Vein endothelial cell (primary cell): ENCODE measurements around a stretch of chr6.

GRCh38 chr6:2509700-2510177 is 241.0 kb downstream of the MYLK4 start:
- CAGE, long polyA plus RNA, result no peak

DNA sequence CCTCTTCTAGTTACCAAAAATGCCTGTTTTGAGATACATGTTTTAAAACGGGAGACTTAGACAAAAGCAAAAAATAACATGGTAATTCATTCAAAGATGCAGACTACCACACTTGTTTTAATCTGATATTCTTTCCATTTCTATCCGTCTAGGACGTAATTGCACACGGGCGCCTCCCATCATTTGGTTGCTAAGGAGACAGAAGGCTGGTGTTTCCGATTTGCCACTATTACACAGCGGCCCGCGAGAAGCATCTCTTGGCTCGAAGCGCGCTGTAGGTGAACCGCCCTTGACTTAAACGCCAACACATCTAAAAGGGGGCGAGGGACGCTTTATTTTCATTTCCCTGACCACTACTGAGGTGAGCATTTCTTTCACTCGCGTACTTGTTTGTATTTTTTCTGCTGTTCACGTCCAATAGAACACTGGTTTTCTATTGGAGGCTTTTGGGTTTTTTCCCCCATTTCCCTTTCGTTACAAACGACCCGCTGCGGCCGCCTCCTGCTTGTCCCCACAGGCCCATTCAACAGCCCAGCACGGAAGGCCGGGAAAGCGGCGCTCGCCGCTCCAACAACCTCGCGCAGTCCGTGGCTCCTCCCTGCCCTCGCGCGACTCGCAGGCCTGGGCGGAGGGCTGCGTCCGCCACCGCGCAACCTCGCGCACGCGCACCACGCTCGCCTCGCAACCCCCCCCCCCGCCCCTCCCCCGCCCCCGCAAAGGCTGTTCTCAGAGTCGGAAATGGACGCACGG is 520 bp upstream of the WRNIP1 start:
- CAGE, long polyA plus RNA, result no peak

DNA sequence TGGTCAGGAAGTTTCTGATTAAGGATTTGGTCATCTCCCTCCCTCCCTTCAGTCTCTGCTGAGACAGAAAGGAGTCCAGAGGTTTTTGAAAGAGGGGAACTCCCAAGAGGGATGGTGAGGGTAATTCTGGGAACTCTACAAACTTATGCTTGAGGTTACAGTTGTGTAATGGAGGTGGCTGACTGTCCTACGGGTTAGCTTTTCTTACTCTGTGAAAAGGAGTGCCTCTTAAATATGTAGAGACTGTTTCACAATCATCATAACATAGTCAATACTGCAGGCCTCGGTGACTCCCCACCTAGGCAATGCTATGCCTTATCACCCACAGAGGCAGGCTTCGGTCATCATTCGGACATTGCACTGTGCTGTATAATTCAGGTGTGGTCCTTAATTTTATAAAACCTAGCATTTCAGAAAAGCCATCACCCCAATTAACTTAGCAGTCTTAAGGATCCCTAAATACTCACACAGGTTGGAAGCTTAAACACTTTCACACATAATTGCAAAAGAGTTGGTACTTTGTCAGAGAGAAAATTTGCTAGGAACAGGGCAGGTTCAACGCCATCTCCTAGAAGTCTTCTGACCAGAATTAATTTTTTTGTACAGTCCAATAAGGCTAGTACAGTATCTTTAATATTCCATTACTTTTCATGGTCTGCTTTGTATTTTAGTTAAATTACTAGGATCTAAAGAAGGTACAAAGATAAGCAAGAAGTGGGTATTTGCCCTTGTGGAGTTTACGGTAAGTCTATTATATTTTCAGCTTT is 31.2 kb downstream of the SERPINB1 start:
- CAGE, long polyA plus RNA, result no peak

GRCh38 chr6:2838502-2838701 is 3.3 kb downstream of the SERPINB1 start:
- CAGE, long polyA plus RNA, result no peak

DNA sequence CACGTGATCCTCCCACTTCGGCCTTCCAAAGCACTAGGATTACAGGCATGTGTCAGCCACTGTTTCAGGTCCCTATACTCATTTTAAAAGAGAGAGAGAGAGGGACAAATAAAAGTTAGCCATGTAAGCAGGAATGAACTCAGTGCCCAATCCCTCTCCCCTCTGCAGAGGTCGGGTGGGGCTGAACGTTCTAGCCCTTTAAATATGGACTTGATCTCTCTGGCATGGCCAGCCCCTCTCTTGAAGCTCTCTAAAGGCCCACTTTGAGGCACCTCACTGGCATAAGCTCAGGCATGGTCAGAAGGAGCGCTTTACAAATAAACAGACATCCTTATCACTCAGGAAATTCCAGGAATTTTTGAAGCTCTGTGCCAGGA is 9.0 kb upstream of the SERPINB1 start:
- CAGE, long polyA plus RNA, result no peak

- CAGE, long polyA plus RNA, result no peak
Measured at GRCh38 chr6:2947265-2947830, 24.0 kb downstream of the SERPINB6 start.

DNA sequence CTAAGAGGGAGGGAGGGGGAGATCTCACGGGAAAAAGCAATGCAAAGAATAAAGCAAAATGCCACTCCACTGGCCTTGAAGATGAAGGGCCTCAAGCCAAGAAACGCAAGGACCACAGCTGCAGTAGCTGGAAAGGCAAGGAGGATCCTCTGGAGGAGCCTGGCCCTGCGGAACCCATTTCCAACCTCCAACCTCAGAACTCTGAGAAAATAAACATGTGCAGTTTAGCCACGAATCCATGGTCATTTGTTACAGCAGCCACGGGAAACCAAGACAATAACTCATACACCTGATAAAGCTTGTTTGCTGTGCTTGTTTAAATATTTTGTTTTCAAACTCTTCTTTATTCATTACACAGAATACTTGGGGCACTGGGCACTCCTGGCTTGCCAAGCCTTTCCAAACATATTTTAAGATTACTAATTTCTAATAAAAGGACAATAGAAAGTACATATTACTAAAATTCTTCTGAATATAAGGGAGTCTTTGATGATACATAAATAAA is 10.4 kb downstream of the SERPINB6 start:
- CAGE, long polyA plus RNA, result no peak

DNA sequence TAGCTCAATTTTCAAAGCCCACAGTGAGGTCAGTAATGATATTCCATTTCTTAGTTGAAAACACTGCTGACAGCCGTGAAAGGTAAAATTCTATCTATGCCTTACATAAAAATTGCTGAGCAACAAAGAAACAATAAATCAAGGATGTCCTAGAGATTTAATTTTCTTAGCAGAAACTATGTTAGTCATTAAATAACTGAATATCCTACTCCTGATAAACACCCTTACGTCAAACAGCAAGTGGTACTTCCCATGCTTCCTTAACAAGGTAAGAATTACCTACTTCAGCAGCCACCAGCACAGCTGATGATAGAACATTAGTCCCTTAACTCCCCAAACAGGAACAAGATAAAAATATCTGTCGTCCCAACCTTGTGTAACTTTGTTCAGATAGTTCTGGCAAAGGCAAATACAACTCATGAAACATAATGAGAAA is 8.8 kb downstream of the SERPINB6 start:
- CAGE, long polyA plus RNA, result no peak

DNA sequence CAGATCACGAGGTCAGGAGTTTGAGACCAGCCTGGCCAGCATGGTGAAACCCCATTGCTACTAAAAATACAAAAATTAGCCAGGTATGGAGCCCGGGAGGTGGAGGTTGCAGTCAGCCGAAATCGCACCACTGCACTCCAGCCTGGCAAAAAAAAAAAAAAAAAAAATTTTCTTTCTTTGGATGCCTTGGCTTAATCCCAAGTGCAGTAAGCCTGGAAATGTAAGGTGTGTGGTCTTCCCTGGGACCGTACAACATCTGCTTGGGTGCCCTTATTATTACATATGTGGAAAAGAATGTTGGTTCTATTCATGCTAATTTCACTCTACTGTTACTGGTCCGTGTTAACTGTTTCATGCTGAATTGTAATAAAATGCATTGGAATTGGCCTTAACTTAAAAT is 1.5 kb downstream of the SERPINB6 start:
- CAGE, long polyA plus RNA, result no peak

- CAGE, long polyA plus RNA, result no peak
Measured at GRCh38 chr6:2980590-2980991, 9.2 kb upstream of the SERPINB6 start.

DNA sequence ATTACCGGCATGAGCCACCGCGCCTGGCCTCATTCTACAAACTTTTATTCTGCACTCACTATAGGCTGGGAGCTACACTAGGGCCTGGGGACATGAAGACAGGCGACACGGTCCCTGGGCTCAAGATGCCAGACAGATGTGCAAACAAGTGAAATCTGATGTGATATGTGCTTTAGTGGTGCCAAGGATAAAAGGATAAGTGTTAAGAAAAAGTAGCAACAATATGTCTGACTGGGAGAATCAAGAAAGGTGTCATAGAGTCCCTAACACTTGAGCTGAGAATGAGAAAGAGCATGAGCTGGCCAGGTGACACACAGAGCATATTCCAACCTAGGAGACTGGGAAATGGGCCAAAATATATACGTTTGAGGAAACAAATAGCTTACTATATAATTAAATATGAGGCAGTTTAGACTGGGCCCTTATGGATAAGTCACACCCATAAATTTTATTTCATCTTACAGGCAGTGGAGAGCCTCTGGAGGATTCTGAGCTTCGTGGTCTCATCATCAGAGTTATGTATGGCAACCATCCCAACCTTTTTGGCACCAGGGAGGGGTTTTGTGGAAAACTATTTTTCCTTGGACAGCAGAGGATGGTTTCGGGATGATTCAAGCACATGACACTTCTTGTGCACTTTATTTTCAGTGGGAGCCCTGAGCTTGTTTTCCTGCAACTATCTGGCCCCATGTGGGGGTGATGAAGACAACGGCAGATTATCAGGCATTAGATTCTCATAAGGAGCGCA is 13.0 kb upstream of the NQO2 start:
- CAGE, long polyA plus RNA, result no peak

GRCh38 chr6:2988974-2989438 is 10.7 kb upstream of the NQO2 start:
- CAGE, long polyA plus RNA, result no peak

DNA sequence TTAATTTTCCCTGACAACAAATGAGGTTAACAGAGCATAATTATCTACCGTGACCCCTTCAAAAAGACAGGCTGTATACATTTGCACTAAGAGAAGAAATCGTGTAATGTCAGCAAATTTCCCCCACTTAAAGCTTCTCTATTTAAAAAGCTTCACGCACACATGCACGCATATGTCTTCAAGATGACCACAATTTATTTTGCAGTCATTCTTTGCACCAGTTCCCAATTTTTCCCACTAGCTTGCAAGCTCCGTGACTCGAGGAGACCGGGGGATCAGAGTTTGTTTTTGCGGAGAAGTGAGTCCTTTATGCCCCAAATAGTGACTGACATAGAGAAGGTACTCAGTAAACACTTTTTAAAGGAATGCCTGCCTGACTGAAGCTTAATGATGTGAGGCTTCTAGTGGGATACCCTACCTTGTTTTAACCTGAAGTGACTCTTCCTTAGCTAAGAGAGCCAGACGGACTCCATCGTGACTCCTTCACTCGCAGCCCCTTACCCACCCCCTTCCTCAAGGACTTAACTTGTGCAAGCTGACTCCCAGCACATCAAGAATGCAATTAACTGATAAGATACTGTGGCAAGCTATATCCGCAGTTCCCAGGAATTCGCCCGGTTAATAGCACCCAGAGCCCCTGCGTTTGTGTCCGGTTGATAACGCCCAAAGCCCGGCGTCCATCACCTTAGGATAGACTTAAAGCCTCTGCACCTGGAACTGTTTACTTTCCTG is 9.3 kb upstream of the NQO2 start:
- CAGE, long polyA plus RNA, result no peak

DNA sequence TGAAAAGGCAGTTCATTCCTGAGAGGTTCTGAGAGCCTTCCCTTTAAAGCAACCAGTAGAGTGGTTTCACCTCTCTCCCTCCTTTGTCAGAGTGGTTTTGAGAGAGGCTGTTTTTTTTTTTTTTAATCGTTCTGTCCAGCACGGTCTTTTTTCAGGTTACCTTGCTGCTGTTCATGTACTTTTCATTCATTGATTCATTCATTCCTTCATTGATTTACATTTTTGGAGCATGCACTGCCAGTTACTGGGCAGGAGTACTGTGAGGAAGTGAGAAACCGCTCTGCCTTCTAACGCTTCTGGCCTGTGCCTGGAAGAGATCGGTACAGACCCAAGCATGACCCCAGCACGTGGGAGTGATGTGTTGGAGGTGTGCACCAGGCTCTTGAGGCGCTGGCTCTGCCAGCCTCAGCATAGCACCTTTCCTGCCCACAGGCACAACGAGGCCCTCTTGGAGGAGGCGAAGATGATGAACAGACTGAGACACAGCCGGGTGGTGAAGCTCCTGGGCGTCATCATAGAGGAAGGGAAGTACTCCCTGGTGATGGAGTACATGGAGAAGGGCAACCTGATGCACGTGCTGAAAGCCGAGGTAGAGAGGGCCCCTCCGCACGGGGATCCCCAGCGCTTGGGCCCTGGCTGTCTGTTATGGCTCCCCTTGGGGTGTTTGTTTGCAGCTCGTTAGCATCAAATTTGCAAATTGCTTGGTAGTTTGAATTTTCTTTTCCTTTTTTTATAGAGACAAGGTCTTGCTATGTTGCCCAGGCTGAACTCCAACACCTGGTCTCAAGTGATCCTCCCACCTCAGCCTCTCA is 9.3 kb downstream of the RIPK1 start:
- CAGE, long polyA plus RNA, result no peak

GRCh38 chr6:3162009-3162473 is 4.7 kb upstream of the TUBB2A start:
- CAGE, long polyA plus RNA, result no peak

DNA sequence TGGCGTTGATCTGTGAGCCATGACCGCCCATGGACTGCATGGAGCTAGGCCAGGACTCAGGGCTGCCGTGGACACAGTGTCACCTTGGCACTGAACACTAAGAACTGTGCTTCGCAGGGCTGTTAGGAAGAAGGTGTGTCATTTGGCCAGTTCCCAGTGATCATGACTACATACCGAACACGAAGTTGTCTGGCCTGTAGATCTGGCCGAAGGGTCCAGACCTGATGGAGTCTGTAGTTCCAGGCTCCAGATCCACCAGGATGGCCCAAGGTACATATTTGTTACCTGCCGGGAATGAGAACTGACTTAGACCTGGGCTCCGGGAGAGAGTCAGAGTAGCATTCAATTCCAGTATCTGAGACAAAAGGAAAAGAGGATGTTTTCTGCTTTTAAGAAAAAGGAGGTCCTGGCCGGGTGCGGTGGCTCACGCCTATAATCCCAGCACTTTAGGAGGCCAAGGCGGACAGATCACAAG is 21.5 kb upstream of the TUBB2A start:
- CAGE, long polyA plus RNA, result no peak

DNA sequence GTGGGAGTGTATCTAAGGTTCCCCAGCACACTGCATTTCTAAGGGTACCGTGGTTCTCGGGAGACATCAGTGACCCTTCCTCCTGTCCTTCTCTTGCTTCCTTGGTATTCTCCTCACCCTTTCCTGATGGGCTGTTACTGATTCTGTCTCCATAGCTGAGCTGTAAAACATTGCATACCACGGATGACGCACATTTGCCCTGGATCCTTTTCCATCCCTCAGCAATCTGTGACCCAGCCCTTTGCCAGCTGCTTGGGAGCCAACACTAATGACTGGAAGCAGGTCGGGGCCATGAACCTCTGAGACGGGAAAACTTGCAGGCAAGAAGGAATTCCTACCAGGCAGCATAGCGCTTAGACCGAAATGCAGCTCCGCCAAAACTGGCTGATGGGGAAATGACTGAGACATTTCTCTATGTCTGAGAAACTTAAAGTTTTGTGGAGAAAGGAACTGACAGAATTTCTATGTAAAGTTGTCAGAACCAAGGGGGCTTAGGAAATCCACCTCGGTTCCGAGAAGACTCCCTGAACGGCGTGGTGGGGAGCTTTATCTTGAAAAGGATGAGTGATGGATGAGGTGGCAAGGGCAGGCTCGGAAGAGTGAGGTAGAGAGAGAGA is 19.3 kb downstream of the TUBB2B start:
- CAGE, long polyA plus RNA, result no peak

- CAGE, long polyA plus RNA, result no peak
Measured at GRCh38 chr6:3328041-3328395, 69.3 kb downstream of the PSMG4 start.

DNA sequence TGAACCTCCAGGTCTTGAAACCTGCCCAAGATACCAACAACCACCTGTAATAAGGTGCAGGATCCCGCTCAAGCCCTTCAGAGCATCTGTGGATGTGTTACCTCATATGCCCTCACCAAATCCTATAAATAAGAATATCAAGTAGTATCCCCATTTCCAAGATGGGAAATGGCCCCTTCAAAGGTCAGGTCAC is 97.9 kb downstream of the PSMG4 start:
- CAGE, long polyA plus RNA, result no peak

GRCh38 chr6:3383487-3383991 is 73.3 kb downstream of the SLC22A23 start:
- CAGE, long polyA plus RNA, result no peak